Trachea (tissue), 1 donor: Measurements from ENCODE around the gene CHERP.

GRCh38 chr19:16429647-16429990, 42.2 kb downstream of the EPS15L1 start:
- PRO-cap, result no peak

DNA sequence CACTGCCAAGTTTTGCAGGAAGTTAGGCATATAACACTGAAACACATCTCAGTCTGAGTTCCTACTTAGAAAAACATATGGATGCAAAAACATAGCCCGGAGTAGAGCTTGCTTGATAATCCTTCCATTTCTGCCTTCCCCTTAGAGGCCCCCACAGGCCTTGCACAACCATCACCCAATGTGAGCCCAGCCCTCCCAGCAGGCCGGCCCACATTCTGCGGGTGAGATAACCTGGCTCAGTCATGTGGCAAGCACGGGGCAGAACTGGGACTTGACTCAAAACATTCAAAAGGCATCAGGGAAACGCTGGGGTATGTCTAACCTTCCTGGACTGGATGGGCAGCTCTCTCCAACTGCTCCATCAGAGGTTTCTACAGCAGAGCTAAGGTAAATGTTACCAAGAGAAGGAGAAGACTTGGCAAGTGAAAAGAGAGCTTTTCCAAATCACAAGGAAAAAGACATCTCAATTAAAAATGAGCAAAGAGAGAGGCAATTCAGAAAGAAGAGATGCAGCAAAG, 24.8 kb downstream of the EPS15L1 start:
- PRO-cap, result bidirectional peak, plus-strand start at position 288 of the sequence, minus-strand start at position 132 of the sequence

GRCh38 chr19:16509400-16510051, 13.3 kb downstream of the C19orf44 start:
- PRO-cap, result no peak

DNA sequence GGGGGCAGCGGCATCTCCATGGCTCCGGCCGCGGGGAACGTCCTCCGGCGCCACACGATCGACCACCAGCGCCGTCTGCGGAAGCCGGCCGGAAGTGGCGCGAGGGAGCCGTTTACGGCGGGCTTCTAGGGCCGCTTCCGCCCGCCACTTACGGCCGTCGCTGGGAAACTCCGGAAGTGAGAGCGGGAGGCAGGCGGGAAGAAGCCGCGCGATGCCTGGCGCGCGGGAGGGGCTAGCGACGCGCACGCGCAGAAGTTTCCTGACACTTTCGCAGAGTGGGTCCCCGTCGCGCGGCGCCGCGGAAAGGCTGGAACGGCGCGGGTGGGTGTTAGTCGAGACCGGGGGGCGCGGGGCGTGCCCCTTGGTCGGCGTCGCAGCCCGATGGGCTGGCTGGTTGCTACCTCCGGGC, at the start of gene CHERP:
Gene CHERP, minus strand, starts transcription at position 79 of the 409 bp plus-strand sequence.
- PRO-cap, result bidirectional peak, plus-strand start at position 265 of the sequence, minus-strand start at position 77 of the sequence

DNA sequence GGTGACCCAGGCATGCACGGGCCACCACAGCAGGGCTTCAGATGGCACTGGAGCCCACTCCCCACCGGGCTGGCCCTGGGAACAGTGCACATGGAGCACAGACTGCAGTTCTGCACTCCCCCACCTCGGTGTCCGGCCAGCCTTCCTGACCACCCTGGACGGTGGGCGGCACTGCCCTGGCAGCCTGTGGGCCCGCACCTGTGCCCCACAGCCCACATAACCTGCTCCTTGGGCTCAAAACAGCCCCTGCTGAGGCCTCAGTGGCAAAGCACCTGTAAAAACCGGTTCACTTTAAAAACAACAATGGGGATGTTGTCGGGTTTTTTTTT, 14.3 kb upstream of the SLC35E1 start:
- PRO-cap, result no peak

DNA sequence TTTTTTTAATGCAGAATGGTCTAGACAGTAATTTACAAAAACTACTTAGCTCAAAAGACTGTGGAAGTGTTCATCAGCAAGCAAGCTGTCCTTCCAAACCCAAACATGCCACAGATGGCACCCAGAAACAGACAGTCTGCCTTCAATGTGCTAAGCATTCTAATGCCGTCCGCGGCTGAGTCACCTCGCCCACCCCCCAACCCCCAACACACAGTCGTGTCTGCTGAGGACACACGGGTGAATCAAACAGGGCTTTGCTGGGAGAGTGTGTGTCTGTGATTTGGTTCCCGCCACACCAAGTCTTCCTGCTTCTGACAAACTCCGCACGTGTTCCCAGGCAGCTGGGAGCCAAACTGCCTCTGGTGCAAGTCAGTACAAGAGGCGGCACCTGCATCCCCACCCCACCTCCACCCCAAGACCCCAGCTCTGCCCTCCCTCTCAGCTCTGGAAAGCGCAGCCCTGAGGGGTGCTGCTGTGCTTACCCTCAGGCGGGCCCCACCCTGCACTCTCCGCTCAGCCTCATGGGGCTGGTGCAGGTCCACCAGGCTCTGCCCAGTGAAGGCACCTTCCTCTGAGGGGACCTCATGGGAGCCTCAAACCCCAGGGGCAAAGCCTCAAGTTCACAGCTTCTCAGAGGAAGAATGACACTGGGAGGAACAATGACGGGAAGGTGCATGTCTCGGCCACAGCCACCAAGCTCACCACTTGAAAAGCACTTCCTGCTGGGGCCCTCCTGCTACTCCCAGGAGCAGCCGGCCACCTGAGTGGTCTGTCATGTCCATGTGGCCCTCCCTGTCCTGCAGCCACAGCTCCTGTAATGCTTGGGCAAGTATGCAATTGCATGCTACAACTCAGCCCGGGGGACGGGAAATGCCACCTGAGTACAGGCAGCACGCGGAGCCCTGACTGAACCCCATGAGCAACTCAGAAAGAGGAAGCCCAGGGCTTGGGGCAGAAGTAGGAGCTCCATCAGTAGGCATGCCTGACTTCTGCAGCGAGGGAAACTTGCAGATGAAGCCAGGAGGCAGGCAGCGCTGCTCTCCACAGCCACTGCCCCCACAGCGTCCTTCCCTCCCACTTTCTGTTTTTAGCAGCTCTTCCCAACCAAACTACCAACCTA, 15.1 kb upstream of the SLC35E1 start:
- PRO-cap, result no peak

- PRO-cap, result bidirectional peak, plus-strand start at chr19:16897231, minus-strand start at chr19:16896973
Observed at GRCh38 chr19:16896754-16897315, 8.0 kb downstream of the F2RL3 start.

DNA sequence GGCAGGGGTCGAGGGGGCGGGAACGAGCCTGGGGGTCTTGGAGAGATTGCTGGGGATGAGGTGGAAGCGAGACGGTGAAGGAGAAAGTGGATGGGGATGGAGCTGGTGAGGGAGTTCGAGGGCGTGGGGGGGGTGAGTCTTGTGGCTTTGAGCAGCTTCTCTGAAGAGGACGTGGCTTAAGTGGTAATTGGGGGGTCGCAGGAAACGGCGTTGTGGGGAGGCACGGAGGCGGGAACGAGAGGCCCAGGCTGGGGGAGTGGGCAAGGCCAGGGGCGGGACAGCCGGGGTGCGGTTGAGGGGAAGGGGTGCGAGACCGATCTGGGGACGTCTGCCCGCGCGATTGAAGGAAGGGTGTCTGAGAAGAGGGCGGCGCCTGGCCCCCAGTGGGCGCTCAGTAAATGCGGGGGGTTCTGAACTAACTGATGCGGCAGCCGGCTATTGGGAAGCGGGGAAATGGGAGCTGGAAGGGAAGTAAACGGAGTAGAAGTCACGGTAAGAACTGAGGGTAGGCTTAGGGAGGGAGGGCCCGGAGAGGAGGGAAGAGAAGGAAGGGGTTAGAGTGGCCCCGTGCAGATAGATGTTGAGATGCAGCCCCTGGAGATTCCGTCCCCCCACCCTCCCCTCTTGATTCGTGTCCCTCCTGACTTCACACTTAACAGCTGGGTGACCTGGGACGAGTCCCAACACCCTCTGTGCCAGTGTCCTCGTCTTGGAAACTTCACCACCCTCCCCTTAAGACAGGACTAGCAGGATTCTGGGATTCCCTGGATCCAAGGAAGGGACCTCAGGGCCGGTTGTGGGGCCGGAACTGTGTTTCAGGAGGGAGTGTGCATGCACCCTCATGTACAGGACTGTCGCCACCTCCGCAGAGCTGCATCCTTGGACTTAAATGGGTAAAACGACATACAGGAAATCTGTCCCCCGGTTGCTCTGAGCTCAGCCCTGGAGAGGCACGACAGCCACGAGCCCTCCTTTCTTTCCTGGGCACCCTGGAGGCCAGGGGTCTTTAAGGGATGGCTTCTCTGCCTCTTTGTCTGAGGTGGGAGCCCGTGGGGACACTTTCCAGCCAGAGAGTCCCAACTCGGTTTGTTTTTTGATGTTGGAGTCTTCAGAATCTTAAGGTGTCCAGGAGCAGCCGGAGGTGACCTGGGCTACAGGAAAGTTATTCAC, 784 bp downstream of the MYO9B start:
- PRO-cap, result no peak

- PRO-cap, result no peak
Observed at GRCh38 chr19:17079080-17079545, 3.5 kb downstream of the MYO9B start.

DNA sequence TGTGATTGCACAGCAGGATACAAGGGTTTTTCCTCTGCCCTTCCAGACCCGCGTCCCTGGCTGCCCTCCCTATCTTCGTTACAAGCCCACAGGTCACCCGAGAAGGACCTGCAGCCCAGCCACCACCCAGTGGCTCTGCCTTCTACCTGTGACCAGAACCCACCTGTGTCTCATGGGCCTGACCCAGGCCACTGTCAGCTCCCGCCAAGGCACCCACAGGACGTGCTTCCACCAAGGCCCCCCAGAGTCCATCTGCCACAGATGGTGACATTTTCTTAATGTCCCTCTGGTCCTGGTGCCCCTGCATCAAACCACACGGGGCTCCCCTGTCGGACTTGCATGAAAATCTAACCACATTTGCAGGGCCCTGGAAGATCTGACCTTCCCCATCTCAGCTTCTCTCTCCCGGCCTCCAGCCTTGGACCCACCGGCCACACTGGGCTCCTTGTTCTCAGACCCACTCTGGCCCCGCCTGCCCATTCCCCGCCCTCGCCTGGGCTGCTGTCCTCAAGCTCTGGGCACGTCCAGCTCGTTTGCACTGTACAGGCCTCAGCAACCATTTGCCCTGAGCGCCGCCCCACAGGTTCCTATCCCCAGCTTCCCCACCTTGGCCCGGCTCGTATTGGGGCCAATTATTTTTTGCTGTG, 10.4 kb downstream of the MYO9B start:
- PRO-cap, result no peak

DNA sequence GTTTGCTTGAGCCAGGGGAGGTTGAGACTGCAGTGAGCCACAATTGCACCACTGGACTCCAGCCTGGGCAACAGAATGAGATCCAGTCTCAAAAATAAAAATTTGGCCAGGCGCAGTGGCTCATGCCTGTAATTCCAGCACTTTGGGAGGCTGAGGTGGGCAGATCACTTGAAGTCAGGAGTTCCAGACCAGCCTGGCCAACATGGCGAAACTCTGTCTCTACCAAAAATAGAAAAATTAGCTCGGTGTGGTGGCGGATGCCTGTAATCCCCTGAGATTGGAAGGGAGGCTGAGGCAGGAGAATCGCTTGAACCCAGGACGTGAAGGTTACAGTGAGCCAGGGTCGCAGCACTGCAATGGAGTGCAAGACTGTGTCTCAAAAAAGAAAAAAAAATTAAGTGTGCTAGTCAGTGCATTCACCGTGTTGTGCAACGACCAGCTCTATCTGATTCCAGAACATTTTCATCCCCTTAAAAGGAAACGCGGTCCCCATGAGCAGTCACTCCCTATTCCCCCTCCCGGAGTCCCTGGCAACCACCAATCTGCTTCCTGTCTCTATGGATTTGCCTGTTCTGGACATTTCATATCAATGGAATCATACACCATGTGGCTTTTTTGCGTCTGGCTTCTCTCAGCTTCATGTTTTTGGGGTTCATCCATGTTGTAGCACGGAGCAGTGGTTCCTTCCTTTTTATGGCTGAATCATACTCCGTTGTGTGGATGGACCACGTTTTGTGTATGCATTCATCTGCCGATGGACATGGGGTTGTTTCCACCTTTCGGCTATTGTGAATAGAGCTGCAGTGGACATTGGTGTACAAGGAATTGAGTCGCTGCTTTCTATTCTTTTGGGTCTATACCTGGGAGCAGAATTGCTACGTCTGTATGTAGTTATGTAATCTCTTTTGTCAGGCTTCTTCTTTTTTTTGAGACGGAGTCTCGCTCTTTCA, 19.6 kb downstream of the MYO9B start:
- PRO-cap, result no peak

- PRO-cap, result no peak
Observed at GRCh38 chr19:17183179-17184452, 31.5 kb upstream of the USE1 start.

- PRO-cap, result no peak
Observed at GRCh38 chr19:17201657-17202393, 13.3 kb upstream of the USE1 start.

DNA sequence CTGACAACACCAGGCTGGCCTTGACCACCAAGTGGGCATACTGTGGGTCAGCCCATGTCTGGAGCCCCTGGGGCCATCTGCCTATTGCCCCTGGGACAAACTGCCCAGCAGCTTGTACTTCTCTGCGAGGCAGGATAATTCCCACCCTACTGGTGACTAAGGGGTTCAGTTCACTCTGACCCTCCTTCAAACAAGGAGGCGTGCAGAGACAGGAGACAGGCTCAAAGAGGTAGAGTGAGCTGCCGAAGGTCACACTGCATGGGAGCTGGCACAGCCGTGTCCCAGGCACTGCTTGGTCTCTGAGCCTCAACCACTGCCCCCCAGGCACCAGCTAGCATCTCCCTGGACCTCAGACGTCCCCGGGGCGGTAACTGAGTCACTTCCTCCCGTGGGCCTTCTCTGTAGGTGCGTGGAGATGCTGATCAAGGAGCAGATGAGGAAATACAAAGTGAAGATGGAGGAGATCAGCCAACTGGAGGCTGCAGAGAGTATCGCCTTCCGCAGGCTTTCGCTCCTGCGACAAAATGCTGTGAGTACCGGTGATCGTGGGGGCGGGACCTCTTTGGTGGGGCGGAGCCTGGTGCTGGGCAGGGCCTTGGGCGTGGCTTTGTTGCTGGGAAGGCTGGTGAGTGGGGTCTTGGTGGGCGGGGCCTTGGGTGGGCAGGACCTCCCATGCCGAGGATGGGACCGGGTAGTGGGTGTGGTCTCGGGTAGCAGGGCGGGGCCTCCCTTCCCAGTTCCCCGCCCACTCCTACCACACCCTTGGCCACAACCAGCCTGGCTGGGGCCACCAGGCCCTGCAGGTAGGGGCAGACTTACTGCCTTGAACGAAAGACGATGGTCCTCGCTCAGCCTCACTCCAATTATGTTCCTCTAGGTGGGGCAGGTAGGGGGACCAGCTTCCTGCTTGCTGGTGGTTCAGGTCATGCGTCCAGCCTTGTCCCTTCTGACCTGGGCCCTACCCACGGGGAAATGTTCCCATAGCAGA, 5.7 kb upstream of the USE1 start:
- PRO-cap, result no peak

GRCh38 chr19:17211429-17211938, 3.7 kb upstream of the USE1 start:
- PRO-cap, result no peak

GRCh38 chr19:17246954-17247138, 1.1 kb upstream of the NR2F6 start:
- PRO-cap, result no peak

DNA sequence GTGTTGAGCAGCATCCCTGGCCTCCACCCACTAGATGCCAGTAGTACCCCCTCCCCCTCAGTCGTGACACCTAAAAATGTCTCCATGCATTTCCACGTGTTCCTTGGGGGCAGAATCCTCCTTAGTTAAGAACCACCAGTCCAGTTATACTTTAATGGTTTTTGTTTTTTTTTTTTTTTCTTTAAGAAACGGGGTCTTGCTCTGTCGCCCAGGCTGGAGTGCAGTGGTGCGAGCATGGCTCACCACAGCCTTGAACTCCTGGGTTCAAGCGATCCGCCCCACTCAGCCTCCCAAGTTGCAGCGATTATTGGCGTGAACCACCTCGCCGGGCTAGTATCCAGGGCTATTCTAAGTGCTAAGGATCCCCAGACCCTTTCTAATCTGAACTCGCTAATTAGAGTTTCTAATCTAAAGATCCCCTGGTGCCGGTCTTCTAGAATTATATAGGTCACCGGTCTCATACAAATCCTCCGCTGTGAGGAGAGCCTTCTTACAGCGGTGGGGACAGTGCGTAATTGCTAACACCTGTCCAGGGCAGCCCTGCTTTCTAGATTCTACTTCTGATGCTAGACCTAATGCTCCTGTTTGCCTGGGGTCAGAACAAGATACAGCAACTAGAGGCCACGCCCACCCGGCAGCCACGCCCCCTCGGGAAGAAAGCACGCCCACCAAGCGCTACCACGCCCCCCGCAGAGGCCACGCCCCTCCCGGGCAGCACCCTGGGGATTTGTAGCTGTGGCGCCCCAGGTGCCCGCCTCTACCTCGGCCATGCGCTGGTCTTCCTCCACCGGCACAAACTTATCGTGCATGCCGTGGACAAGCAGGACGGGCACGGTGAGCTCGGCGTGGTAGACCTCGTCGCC, 9.5 kb downstream of the ABHD8 start:
- PRO-cap, result no peak

GRCh38 chr19:17328512-17328857, 6.2 kb downstream of the ANO8 start:
- PRO-cap, result no peak

- PRO-cap, result no peak
Observed at GRCh38 chr19:17338795-17339470, 1.6 kb downstream of the GTPBP3 start.

GRCh38 chr19:17406633-17407108, 1.2 kb upstream of the BST2 start:
- PRO-cap, result no peak